Parietal lobe (tissue), 2 donors: ENCODE measurements around the gene FAM9C.

DNA sequence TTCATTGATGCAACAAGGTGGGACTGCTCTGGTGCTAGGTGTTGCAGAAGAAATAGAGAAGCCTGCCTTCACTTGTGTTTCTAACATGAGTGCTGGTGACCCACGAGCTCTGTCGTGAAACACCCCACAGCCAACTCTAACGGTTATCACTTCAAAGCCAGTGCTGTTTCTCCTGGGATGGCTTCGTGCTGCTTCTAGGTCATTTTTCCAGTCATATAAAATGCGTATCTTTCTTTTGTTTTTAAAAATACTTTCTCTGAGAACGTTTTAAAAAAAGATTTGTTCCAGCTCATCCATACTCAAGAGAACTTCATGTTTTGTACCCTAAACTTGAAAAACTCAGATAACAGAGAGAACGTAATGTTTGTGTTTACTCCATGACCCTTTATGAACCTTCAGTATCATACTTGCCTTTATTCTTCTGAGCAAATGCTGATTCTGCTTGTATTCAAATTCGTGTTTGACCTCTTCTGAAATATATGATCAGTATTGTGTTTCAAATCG lies 18.7 kb upstream of the PRPS2 start:
- RAMPAGE, long total RNA, result no peak

DNA sequence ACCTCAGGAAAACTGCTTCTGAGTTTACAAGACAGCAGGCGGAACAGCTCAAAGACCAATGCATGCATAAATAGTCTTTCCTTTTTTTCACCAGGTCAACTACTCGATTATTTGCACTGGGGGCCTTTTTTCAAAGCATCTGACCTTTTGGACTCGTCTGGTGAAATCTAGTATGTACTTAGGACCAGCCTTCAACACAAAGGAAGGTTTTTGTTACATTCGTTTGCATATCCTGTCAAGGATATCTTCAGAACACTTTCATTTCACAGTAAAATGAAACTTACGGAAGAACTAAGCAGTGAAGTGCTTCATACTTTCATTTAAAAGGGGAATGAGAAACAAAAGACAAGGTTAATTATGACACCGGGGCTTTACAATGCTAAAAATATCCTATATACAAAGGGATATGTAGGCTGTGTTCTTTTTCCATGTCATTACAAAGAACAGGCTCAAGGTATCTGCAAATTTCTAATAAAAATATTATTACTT lies 23.0 kb upstream of the TLR7 start:
- RAMPAGE, long total RNA, result no peak

GRCh38 chrX:12957318-12957527 lies 17.7 kb upstream of the TMSB4X start:
- RAMPAGE, long total RNA, result no peak

DNA sequence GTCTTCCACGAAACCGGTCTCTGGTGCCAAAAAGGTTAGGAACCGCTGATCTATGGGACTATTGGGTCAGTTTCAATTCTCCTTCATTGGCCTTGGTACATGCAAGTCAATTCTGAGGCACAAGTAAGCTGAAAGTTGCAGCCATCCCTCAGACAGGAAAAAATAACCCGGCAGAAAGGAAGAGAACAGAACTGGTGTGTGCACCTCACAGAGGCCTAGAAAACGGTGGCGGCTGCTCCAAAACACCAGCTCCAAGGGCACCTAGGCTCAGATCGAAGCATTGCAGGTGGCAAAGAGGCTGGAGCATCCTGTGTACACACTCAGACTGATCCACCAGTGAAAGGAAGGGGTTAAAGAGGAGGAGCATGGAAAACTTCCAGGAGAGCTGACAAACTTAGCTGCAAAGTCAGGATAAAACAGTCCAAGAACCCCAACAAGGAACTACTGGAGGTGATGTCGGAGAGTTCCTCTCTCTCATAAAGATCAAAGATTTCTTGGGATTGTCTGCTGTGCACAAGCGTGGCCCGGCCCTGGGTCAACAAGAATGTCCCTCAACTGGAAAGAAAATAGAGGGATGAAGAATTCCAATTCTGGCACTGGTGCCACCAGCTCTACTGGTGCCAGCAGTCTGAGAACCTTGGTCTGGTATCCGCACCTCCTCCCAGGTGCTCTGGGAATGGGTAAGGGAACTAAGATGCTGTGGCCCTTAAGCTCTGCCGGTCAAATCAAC lies 6.6 kb upstream of the TMSB4X start:
- RAMPAGE, long total RNA, result no peak

- RAMPAGE, long total RNA, result no peak
Observed at GRCh38 chrX:12977737-12978600, 3.1 kb downstream of the TMSB4X start.

GRCh38 chrX:12988562-12989132 lies 13.7 kb downstream of the TMSB4X start:
- RAMPAGE, long total RNA, result no peak

GRCh38 chrX:13044376-13044925 lies at the start of gene FAM9C:
FAM9C (minus strand) TSS chrX:13044620.
- RAMPAGE, long total RNA, result no peak

DNA sequence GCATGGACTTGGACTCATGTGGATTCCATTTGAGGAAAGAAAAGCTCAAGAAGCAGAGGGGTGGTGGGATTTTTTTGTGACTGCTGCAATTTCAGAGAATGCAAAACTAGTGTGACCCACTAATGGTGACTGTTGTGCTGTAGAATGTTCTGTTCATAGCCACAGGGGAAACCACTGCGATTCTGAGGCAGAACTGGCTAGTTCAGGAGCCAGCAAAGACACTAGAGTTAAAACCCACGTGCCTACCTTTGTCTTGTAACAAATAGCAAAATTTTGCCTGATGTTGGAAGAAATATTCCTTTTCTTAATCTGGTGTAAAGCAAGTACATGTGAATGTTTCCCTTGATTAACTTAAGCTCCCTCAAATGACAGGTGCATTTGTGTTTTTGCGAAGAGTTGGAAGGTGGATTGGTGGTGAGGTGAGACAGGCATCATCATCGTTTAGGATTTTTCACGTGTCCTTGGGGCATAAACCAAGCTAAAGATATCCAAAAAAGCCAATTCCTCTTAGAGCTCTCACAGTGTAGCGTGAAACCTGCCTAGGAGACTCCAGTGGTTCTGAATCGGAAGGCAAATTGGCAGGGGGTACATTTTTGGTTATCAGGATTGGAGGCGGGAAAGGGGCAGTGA lies 38.0 kb upstream of the FAM9C start:
- RAMPAGE, long total RNA, result no peak

GRCh38 chrX:13151667-13152577 lies 107.5 kb upstream of the FAM9C start:
- RAMPAGE, long total RNA, result no peak

DNA sequence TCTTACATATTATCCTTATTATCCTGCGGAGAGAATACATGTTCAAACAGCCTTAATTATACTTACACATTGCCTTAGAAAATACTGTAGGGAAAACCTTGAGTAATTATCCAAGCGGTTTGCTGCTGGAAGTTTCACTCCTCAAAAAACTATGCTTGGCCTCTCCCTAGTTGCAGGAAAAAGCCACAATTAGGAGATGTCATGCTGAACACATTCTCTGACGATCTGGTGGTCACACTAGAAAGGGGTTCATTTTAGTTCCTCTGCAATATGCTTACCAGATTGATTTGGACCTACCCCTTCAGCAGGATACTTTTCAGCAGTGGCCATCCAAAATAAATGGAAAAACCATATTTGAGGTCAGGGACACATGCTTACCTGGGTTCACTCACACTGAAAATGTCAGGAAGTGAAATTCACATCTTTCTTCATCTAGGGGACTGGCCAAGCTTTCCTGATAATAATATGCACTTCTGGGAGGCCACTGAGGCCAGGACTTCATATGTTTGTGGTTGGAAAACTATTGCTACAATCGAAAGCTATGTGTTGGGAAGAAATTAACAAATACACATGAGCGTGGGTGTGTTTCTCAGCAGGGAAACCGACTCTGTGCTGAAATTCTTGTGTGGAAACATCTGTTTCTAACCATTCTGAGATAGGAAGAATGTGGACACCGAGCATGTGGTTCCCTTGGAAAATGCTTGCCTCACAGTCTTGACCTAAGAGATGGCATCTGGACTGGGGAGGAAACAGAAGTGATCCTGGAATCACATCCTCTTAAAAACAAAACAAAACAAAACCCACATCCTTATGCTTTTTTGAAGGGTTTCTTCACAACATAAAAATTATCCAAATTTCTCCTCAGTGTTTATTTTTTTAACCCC lies 68.8 kb downstream of the ATXN3L start:
- RAMPAGE, long total RNA, result no peak

DNA sequence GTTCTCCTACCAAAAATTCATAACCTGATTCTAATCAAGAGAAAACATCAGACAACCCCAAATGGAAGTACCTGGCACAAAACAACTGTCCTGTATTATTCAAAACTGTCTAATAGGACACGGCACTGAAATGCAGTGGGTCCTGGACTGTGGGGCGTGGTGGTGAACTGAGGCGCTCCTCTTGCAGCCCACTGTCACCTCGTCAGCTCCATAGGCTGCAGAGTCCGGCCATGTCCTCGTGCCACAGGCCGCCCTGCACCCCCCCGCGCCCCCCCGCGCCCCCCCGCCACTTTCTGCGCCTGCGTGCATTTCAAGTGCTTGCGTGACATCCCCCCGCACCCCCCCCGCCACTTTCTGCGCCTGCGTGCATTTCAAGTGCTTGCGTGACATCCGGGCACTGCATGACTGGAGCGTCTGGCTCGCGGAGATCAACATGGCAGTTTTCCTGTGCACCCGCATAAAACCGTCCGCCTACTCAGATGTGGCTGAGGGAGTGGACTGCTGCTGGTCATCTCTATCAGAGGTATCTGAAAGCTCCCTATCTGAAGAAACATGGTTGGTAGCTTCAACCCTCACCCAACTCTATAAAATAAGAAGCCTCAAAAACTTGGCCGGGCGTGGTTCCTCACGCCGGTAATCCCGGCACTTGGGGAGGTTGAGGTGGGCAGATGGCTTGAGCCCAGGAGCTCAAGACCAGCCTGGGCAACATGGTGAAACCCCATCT lies 28.8 kb downstream of the ATXN3L start:
- RAMPAGE, long total RNA, result no peak

DNA sequence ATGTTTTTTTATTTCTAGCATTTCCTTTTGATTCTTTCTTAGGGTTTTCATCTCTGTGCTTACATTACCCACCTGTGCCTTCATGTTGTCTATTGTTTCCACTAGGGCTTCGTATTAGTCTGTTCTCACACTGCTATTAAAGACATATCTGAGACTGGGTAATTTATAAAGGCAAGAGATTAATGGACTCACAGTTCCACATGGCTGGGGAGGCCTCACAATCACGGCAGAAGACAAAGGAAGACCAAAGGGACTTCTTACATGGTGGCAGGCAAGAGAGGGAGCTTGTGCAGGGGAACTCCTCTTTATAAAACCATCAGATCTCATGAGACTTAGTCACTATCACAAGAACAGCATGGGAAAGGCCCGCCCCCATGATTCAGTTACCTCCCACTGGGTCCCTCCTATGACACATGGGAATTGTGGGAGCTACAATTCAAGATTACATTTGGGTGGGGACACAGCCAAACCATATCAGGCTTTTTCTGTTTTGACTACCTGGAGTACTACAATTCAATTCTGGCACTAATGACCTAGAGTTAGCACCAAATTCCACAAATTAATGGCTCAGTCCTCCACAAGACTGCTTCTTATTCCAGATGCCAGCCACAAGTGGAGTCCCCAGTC lies 16.6 kb downstream of the ATXN3L start:
- RAMPAGE, long total RNA, result no peak

DNA sequence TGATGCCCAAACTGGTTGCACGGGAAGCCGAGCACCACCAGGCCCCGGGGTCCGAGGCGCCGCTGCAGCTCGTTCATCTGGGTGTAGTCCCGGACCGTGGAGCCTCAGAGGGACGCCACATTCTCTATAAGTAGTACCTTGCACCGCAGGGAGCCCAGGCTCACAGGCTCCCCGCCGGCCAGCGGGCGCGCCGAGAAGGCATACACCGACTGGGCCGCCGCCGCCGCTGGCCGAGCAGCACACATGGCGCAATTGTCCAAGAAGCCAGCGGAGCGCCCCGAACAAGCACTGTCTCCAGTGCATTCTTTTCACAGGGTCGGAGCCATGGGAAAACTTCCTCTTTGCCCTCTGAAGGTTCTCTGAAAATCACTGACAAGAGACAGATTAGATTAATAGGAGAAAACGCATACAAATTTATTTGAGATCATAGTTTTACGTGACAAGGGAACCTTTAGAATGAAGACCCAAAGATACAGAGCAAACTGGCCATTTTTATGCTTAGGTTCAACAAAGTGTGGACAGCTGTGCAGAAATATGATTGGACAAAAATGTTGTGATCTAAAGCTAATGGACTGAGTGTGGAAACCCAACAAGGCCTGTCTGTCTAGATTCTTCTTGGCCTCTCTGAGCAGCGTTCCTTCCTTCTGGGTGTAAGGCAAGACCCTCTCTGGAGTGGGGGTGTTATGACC lies 59.4 kb upstream of the ATXN3L start:
- RAMPAGE, long total RNA, result start-site peak on the minus strand centred at position 265 of the sequence, 15 bp wide, 16 and 10 reads in 2 replicates

DNA sequence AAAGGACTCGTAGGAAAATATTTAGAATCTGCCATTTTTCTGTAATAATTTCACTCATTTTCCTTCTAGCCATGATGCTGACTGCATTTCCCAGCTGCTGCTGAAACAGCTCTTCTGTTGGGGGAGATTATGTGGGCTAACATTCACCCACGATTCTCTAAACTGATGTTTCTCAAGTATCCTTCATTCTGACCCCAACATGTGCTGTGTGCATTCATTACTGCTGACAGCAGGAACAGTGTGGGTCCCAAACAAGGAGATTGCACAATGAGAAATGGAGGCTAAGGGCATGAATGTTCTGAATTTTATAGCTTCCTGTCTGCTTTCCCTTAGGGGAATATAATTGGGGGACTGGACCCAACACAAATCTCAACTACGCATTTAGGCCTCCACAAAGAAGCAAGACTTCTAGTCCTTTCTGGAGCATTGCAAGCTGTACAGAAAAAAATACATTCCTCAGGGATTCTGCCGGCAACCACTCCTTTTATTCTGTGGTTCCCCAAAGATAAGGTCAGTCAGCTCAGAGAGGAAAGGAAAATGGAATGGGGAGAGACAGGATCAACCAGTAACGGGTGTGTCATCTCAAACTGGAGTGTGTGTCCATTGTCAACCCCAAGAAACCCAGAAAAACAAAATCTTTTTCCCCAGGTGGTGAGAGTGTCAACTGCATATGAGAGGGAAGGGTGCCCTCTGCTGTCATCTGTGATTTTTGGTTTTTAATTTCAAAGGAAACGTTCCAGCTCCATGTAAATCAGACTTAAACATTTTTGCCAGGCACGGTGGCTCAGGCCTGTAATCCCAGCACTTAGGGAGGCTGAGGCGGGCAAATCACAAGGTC lies 81.5 kb upstream of the EGFL6 start:
- RAMPAGE, long total RNA, result no peak

- RAMPAGE, long total RNA, result no peak
Observed at GRCh38 chrX:13791471-13792091, 25.3 kb downstream of the GPM6B start.

- RAMPAGE, long total RNA, result no peak
Observed at GRCh38 chrX:13891654-13892189, 74.8 kb upstream of the GPM6B start.

DNA sequence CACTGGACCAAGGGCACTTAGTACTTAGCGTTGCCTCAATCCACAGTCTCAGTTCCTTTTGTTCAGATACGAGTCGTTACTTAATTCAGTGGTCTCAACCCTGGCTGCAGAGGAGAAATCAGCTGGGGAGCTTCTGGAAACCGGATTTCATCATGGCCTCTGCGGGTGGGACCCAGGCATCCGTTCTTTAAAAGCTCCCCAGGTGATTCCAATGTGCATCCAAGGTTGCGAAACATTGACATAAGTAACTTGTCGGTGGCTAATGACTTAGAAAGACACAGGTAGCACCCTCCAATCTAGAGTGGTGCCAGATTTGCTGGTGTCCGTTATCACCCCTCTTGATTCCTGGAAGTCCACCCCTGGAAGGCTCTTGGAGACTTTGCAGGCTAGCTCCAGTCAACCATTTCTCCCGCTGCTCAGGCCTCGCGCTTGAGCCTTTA lies 90.6 kb downstream of the GEMIN8 start:
- RAMPAGE, long total RNA, result no peak

DNA sequence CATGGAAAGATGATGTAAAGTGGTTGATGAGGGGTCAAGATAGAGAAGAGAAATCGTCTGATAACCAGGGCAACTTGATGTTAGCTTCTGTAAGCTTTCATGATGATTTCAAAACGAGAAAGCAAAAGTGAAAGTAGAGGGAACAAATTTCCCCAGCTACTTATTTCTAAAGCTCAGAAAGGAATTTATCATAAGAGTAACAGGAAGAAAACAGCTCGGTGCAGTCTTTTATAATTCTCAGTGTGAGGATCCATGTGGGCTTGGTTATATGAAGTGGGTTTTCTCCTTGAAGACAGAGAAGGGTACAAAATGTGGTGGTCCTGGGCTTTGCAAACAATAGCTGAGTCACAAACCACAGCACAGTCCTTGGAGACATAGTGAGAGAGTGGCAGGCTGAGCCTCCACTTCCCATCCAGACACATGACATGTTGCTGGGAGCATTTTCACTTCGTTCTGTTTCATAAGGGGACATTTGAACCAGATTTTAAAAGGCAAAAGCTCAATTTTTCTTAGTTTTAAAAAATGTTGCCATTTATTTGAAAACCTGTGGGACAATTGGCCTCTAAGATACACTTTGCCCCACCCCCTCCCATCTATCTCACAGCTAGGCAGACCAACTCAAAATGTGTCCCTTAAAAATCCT lies 32.0 kb upstream of the GLRA2 start:
- RAMPAGE, long total RNA, result no peak

DNA sequence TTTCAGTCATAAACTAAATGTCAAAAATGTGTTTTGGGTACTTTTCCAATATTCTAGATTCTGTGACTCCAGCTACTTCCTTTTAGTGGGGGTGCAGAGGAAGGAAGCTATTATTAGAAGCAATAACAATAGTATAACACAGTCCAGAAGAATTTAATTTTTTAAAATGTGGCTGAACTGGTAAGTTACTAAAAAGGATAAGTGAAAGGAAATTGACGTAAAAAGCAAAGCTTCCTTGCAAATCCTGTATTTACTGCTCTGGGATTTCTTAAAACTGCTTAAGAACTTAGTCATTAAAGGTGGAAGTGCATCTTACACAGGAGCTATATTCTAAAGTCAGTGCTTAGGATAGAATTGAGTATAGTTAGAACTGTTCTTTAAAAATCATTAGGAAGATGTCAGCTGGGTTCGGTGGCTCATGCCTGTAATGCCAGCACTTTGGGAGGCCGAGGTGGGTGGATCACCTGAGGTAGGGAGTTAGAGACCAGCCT lies 53.3 kb downstream of the MOSPD2 start:
- RAMPAGE, long total RNA, result no peak

GRCh38 chrX:15335631-15335962 lies 274 bp upstream of the PIGA start:
- RAMPAGE, long total RNA, result no peak